Temporal lobe (tissue), 2 donors: Measurements from ENCODE around the gene SLC38A11.

DNA sequence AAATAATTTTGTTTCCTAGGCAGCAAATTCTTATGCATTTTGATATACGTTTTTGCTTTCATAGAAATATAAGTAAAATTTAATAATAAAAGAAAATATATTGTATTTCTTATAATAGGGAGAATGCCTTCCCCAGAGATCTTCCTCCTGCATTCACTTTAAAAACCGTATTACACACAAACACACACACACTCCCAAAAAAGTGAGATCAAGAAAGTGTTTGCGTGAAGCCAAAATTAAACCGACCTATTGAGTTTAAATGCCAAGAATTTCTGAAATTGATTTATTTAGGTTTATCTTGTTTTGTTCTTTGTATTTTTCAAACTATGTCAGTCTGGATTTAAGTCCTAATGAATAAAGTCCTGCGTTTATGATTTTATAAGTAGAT is 21.5 kb downstream of the IFIH1 start:
- RAMPAGE, long total RNA = no peak

DNA sequence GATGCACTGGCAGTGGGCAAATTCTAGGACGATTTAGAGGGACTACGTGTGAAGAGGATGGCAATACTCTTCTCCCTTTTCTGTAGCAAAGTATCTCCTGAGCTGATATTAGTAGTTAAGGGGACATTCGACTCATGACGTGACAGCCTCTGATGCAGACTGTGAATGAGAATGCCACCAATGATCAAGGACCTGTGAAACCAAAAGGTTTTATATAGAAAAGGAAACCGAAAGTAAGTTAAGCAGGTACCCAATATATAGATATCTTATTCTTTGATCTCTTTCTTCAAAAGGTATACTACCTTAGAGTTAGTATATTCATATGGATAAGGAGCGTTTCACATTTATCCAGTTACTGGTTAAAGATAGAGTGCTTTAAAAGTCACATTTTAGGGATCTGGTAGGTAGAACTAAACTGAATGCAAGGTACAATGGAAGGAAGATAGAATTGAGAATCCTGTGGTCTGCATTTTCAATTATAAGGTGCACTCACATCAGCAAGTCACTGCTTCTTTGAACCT is 106.4 kb downstream of the KCNH7 start:
- RAMPAGE, long total RNA = no peak

DNA sequence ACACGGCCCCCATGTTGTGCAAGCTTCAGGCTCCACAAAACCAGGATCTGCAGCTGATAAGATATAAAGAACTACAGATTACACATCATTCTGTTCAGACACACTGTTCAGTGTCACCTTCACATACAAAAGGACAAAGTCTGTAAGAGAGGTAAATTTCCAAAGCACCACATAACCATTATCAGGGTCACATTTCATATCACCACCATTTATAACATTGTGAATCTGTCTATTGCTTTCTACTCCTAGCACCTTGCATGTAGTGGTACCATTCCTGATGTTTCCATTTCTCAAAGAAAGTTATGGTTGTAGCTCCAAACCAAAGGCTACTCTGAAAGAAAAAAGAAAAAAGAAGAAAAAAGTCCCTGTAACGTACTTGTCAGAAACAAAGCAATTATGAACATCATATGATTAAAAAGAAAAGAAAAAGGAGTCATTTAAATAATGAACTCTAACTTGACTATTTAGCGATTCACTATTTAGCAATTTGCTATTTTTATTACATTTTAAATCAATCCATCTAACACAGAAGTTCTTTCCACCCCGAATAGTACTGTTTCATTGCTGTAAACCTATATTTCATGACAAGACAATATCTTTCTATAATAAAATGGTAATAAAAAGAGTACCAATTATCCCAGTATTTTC is 33.4 kb downstream of the FIGN start:
- RAMPAGE, long total RNA = no peak

- RAMPAGE, long total RNA = no peak
Measured at GRCh38 chr2:163734666-163735366, 992 bp downstream of the FIGN start.

- RAMPAGE, long total RNA = no peak
Measured at GRCh38 chr2:164560944-164561391, 60.3 kb downstream of the GRB14 start.

GRCh38 chr2:164675741-164676068 is 54.4 kb upstream of the GRB14 start:
- RAMPAGE, long total RNA = no peak

GRCh38 chr2:164694237-164694817 is 73.0 kb upstream of the GRB14 start:
- RAMPAGE, long total RNA = no peak

DNA sequence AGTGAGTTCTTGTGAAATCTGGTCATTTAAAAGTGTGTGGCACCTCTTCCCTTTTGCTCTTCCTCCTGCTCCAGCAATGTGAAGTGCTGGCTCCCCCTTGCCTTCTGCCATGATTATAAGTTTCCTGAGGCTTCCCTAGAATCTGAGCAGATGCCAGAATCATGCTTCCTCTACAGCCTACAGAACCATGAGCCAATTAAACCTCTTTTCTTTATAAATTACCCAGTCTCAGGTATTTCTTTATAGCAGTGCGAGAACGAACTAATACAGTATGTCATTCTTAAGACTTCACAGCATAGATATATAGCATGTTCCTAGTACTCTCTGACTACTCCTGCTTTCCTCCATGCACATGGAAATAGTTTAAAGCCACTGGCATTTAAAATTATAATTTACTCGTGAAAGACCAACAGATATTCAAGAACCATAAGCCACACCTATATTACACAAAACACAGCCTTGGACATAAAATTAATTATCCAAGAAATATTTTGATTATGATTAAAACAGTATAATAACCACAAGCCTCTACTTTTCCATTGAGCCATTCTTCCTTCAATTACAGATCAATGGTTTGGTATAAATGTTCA is 75.1 kb downstream of the COBLL1 start:
- RAMPAGE, long total RNA = no peak

- RAMPAGE, long total RNA = no peak
Measured at GRCh38 chr2:164776149-164776817, 65.3 kb downstream of the COBLL1 start.

- RAMPAGE, long total RNA = no peak
Measured at GRCh38 chr2:164779145-164779864, 62.3 kb downstream of the COBLL1 start.

DNA sequence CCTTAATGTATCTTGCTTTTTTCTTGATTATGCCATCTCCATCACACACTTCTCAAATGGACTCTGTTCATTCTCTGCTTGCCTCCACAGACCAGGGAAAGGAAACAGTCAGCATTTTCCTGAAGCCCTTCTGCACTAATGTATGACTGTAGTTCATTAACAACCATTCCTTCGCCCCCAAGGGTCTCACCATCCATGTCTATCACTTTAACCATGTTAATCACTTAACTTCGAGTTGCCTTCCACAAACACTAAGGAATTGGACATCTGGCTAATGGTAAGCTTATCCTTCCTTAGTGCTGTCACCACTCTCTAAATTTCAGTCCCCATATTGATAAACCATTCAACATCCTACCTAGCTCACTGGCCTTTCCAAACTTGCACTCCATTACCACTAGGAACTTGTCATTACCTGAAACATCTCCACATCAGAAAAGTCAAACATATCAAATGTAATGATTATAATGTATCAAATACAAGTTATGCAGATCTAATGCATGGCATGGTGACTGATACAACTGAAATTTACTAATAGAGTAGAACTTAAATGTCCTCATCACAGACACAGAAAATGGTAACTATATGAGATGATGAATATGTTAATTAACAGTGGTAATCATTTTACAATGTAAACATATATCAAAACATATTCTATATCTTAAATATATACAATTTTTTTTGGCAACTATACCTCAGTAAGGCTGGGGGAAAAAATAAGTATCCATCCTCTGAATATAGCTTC is 54.6 kb downstream of the COBLL1 start:
- RAMPAGE, long total RNA = no peak

- RAMPAGE, long total RNA = no peak
Measured at GRCh38 chr2:164803982-164804561, 37.6 kb downstream of the COBLL1 start.

- RAMPAGE, long total RNA = no peak
Measured at GRCh38 chr2:164817423-164818154, 24.0 kb downstream of the COBLL1 start.

GRCh38 chr2:164954962-164955757 is at the start of gene SLC38A11:
Gene SLC38A11, minus strand, starts transcription at chr2:164955525.
- RAMPAGE, long total RNA = no peak

DNA sequence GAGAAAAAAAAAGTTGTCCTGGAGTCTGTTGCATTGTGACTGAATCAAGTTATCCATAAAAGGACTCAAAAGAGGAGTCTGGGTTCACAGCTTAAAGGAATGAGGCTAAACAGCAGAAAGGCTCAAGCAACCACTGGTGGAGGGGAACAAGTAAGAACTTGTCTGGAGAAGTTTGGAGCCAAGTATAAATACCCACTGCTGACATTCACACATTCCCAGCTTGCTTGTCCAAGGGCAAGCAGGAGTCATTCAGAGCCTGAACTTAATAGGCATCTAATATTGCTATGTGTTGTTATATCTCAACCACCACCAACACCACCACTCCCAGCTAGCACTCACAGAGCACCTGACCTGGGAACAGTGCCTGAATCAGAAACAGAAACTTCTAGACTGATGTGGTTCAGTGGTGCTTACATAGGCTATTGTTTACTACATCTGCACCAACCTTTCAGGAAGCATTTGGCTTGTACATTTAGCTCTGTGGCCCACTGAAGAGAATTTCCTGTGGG is 36.4 kb upstream of the SLC38A11 start:
- RAMPAGE, long total RNA = no peak

GRCh38 chr2:165573756-165574564 is 104.5 kb downstream of the CSRNP3 start:
- RAMPAGE, long total RNA = no peak

GRCh38 chr2:165655421-165656187 is 138.4 kb downstream of the GALNT3 start:
- RAMPAGE, long total RNA = no peak

DNA sequence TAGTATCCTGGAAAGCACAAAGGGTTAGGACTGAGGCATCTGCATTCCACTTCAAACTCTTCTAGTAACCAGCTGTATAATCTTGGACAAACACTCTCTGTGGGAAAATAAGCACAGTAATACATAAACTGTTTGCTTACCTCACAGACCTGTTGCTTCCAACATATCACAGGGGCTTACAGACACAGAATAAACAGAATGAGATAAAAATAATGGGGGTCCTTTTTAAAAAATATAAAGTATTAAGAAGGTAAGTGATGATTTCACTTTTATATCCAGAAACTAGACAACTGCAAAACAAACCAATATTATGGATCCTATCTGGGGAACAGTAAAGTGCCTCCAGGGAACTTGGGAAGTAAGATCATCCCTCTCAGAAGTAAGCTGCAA is 49.0 kb downstream of the TTC21B start:
- RAMPAGE, long total RNA = no peak

DNA sequence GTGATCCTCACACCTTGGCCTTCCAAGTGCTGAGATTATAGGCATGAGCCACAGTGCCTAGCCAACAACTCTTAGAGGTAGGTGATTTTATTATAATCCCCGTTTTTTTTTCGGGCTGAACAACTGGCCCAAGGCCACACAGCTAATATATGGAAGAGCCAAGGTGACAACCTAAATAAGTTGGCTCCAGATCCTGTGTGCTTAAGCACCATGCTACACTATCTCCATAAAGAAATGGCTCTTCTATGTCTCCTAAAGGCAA is 8.4 kb upstream of the SCN9A start:
- RAMPAGE, long total RNA = no peak

- RAMPAGE, long total RNA = no peak
Measured at GRCh38 chr2:167140721-167141274, 152.0 kb upstream of the B3GALT1 start.